A172 (cell line): ENCODE results near the genes SLC5A2 and MYLK3.

DNA sequence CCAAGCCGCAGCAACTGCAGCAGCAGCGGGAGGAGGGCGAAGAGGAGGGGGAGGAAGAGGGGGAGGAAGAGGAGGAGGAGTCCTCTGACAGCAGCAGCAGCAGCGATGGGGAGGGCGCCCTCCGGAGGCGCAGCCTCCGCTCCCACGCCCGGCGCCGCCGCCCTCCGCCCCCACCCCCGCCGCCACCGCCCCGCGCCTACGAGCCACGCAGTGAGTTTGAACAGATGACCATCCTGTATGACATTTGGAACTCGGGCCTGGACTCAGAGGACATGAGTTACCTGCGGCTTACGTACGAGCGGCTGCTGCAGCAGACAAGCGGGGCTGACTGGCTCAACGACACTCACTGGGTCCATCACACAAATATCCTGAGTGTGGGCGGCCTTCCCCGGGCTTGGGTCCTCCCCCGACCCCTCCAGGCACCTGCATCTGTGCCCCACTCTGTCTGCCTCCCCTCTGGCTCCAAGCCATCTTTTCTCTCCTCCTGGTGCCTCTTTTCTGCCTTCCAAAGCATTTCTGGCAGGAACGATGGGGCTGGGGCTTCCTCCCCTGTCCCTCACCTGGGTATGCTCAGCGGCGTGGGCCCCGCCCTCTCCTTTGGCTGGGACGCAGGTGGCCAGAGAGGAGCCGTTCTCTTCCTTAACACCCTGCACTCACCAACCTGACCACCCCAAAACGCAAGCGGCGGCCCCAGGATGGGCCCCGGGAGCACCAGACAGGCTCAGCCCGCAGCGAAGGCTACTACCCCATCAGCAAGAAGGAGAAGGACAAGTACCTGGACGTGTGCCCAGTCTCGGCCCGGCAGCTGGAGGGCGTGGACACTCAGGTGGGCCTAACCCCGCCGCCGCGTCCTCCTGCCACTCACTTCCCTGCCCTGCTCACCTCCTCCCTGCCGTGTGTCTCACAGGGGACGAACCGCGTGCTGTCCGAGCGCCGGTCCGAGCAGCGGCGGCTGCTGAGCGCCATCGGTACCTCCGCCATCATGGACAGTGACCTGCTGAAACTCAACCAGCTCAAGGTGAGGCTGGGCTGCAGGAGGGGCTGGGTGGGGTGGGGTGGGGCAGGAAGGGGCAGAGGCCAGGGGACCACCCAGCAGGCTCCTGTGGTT, 4.8 kb upstream of the HSD3B7 start:
- RAMPAGE, long total RNA, result no peak

GRCh38 chr16:30996856-30998010, 12.2 kb downstream of the HSD3B7 start:
- RAMPAGE, long total RNA, result no peak

- RAMPAGE, long total RNA, result no peak
Measured at GRCh38 chr16:31184724-31185071, 4.8 kb downstream of the FUS start.

DNA sequence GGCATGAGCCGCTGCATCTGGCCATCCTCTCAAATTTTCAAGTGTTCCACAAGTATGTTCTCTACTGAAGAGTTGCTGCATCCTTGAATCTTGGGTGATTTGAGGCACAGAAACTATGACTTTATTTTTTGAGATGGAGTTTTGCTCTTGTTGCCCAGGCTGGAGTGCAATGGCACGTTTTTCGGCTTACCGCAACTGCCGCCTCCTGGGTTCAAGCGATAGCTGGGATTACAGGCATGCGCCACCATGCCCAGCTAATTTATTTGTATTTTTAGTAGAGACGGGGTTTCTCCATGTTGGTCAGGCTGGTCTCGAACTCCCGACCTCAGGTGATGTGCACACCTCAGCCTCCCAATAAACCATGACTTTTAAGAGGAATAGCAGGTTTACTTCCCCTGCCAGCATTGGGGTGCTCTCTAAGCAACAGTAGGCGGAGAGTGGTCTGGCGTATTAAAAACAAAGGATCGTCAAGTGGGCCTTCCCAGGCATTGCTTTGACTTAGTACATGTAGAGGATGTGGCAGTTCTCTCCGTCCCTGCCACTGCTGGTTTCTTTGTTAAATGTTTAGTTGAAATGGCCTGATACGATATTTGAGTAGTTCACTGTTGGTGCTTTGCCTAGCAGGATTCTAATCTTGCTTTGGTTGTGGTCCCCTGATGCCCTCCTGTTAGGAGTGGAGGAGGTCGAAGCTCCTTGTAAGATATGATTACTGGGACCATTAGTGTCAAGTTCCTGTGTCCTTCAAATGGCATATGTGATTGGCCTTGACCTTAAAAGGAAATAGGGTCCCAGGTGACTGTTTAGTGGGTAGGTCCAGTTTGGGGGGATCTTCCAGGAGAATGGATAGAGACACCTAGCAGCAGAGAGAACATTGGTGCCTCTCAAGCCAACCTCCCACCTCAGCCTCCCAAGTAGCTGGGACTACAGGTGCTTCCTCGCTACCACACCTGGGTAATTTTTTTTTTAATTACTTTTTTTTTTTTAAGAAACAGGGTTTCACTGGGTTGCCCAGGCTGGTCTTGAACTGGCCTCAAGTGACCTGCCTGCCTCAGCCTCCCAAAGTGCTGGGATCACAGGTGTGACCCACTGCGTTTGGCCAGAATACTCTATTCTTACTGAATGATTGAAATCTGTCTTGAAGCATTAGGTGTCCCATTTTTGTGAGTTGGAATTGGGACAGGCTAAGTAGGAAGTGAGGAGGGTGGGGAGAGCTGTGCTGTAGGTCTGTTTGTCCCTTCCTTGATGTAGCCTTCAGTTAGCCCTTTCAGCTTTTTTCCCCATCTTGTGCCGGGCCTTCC, 9.3 kb downstream of the PYCARD start:
- RAMPAGE, long total RNA, result no peak

- RAMPAGE, long total RNA, result no peak
Measured at GRCh38 chr16:31201427-31202014, 1.0 kb downstream of the PYCARD start.

DNA sequence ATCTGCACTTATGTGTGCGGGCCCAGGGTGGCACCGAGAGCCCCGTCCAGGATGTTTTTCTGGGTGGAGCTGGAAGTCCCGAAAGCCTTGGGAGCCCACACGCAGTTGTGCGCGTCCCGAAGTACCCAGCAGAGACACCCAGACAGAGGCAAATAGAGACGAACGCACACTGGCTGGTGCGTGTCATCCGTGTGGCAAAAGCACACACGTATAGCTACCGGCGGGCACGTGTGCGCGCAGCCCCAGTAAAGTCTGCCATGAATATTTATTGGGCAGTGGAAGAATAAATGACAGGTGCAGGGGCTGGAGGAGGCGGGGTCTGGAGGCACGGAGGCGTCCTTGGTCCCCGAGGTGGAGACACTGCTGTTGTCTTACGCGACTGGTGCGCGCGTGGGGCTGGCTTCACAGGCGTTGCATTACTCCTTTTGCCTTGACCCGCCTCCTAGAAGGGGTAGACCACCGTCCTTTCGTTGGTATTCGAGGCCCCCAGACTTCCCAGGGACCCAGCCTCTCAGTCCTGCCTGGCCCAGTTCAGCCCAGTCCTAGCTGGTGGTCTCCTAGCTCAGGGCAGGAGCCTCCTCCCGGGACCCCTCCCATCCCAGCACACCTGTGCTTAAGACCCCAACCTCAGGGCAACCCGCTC, 1.1 kb downstream of the PYDC1 start:
- RAMPAGE, long total RNA, result no peak

DNA sequence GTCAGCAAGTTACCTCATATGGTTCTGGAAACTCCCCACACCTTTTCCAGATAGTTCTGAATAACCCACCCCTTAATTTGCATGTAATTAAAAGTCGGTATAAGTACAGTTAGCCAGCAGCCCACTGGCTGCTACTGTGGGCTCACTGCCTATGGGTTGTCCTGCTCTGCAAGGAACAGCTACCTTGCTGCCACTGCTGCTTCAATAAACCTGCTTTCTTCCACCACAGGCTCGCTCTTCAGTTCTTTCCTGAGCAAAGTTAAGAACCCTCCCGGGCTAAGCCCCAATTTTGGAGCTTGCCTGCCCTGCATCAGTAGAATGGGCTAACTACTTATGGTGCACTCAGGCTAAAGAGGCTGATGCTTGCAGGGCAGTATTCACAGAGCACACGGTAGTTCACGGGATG, 6.3 kb upstream of the ITGAD start:
- RAMPAGE, long total RNA, result no peak

DNA sequence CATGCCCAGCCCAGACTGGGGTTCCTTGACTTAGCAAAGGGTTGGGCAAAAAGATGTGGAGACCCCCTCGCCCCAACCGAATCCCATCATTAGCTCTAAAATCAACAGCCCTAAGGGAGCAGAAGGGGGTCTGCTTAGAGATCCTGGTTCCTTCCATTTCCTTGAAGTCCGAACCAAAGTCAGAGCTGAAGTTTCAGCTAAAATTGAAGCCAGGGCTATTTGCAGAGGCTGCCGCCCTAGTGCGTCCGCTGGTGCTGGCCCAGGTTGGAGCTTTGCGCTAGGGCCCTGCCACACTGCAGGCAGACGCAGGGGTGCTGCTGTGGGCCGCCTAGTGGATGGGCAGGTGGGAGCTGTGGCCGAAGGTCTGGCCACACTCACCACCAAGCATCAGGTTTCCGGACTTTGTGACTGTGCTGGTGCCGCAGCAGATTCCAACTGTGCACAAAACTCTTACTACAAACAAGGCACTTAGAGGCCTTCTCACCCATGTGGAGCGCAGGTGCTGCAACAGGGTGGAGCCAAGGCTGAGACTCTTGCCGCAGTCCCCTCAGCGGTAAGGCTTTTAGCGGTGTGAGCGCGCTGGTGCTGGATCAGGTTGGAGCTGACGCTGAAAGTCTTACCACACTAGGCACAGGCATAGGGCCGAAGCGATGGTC, 1.4 kb upstream of the ARMC5 start:
- RAMPAGE, long total RNA, result no peak

GRCh38 chr16:31482891-31483194, at the start of gene SLC5A2:
Gene SLC5A2, plus strand, starts transcription at chr16:31483123.
- RAMPAGE, long total RNA, result no peak

DNA sequence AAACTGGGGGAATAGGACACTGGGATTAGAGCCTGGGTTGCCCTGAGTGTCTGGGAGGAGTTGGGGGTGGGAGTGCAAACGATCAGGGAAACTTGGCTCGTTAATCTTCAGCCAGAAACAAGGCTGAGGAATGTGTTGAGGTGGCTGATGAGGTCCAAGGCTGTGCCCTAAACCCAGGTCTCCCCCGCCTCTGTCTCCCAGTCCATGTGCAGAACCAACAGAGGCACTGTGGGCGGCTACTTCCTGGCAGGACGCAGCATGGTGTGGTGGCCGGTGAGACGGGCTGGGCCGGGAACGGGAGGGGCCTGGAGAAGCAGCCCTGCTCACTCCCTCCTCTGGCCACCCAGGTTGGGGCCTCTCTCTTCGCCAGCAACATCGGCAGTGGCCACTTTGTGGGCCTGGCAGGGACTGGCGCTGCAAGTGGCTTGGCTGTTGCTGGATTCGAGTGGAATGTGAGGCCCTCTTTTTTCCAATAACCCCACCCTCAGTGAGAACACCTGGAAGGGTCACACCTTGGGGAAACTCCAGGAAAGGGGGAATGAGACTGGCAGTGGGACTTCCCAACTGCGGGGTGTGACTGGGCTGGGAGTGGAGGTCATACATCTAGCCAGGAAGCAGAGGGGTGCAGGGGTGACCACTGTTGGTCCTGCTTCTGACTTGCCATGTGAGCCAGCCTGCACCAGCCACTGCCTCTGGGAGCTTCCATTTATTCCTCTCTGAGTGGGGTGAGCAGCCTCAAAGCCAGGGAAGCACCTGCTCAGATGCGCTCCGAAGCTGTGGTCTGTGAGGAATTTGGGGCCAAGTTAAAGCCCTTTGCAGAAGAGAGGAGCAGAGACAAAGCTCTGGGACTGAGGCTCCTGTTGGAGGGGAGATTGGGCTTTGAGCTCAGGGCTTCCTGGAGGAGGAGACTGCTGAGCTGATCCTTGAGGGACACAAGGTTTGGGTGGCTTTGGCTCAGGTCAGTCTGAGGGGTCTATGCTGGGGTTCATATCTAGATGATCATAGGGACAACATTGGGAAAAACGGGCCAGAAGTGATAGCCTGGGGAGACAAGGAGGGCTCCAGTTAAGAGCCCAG, 1.9 kb downstream of the SLC5A2 start:
- RAMPAGE, long total RNA, result no peak

GRCh38 chr16:31488901-31489134, 5.9 kb downstream of the SLC5A2 start:
- RAMPAGE, long total RNA, result no peak

GRCh38 chr16:31703095-31703643, 9.9 kb upstream of the KRBOX5 start:
- RAMPAGE, long total RNA, result no peak

- RAMPAGE, long total RNA, result no peak
Measured at GRCh38 chr16:33706909-33707570, 247.6 kb downstream of the TP53TG3F start.

DNA sequence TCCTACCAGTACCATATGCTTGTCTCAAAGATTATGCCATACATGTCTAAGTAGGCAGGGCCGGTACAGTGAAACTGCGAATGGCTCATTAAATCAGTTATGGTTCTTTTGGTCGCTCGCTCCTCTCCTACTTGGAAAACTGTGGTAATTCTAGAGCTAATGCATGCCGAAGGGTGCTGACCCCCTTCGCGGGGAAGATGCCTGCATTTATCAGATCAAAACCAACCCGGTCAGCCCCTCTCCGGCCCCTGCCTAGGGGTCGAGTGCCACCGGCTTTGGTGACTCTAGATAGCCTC, 700.6 kb downstream of the TP53TG3F start:
- RAMPAGE, long total RNA, result no peak

GRCh38 chr16:35336641-35337125, 1877.3 kb downstream of the TP53TG3F start:
- RAMPAGE, long total RNA, result no peak

- RAMPAGE, long total RNA, result no peak
Measured at GRCh38 chr16:46581464-46581932, 39.7 kb downstream of the SHCBP1 start.

GRCh38 chr16:46649383-46650194, 28.4 kb upstream of the SHCBP1 start:
- RAMPAGE, long total RNA, result no peak

GRCh38 chr16:46746654-46747349, 1.3 kb downstream of the MYLK3 start:
- RAMPAGE, long total RNA, result no peak

DNA sequence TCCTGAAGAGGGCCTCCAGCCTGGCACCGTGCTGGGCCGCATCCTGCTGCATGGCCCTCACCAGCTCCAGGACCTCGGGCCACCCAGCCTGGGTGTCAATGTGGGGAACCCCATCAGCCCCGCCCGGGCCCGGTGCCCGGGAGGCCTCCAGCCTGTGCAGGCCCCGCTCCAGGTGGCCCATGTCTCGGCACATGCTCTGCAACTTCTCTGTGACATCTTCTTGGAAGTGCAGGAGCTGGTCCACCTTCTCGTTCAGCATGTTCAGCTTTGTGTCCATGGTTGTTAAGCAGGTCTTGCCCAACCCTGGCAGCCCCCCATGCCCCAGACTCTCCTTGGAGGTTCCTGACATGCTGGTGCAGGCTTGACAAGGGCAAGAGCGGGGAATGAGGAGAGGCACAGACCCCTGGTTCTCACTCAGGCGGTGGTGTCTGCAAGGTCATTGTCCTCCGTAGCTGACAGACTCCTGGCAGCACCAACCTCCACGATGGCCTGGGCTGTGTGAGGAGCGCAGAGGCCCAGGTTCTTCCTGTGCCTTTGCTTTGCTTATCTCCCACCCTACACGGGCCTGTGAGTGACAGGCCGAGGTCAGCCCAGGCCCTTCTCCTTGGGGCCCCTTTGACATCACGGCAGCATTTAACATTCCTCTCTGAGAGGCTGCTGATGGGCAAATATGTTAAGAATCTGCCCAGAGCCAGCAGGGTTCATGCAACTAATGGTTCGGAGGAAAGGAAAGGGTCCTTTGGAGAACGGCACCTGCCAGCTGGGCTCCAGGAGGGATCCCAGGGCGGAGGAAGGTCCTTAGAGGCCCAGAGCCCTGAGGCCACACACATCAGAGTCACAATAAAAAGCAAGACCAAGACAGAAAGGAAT, at the start of gene MYLK3:
Gene MYLK3 (minus strand): TSS at position 500 of the 870 bp plus-strand sequence.
- RAMPAGE, long total RNA, result no peak

DNA sequence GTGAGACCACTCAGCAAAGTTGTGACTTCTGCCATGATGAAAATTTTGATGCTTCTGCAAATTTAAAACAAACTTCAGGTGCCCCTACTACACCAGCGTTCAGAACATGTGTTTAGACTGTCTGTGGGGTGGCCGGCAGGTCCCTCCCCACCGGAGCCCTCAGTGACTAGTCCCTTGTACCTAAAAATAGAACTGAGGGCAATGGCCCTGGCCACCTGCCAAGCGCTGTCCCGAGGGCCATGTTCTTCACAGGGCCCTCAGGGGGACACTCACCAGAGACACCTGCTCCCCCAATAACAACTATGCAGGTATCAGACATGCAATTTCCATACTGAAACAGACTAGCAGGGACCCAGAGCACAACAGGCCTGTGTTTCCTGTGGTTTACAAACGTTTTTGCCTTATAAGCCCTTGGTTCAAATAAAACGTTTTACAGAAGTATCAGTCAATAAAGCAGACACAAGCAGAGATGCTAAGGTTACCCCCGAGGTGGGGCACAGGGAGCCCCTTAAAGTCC, 629 bp upstream of the MYLK3 start:
- RAMPAGE, long total RNA, result no peak